ENCODE measurements around a stretch of chr9.

DNA sequence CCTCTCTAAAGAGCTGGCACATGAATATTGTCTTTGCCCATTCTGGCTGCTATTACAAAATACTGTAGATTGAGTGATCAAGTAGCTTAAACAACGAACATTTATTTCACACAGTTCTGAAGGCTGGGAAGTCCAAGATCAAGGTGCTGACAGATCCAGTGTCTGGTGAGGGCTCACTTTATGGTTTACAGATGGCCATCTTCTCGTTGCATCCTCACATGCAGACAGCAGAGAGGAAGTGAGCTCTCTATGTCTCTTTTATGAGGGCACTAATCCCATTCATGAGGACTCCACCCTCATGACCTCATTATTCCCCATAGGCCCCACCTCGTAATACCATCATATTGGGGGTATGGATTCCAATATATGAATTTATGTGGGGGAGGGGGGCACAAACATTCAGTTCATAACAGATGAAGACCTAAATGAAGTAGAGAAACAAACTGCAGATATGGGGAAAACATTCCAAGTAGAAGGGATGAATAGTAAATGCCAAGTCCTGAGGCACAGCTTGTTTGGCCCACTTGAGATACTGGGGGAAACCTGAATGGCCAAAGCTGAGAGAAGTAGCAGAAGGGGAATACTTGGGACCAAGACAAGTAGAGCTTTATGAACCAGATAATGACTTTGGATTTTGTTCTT, 23.2 kb downstream of the PIP5K1B start:
- RAMPAGE, long total RNA, result no peak
- RRBS, 2 experiments, result no CpG with 5 or more reads among the region's 3 CpGs
CAGE:
- cytosol, long polyA minus RNA, result no peak
- cytosol, long polyA plus RNA, result no peak
- long polyA plus RNA, result no peak
- nucleolus, long total RNA, result no peak
- nucleus, long polyA plus RNA, result no peak
- nucleus, long total RNA, result no peak

- RAMPAGE, long total RNA, result no peak
- RRBS, 2 experiments, result no CpG with 5 or more reads among the region's 5 CpGs
CAGE:
- cytosol, long polyA minus RNA, result no peak
- cytosol, long polyA plus RNA, result no peak
- long polyA plus RNA, result no peak
- nucleolus, long total RNA, result no peak
- nucleus, long polyA plus RNA, result no peak
- nucleus, long total RNA, result no peak
These were observed 35.4 kb downstream of the PIP5K1B start for GRCh38 chr9:68740327-68740980.

DNA sequence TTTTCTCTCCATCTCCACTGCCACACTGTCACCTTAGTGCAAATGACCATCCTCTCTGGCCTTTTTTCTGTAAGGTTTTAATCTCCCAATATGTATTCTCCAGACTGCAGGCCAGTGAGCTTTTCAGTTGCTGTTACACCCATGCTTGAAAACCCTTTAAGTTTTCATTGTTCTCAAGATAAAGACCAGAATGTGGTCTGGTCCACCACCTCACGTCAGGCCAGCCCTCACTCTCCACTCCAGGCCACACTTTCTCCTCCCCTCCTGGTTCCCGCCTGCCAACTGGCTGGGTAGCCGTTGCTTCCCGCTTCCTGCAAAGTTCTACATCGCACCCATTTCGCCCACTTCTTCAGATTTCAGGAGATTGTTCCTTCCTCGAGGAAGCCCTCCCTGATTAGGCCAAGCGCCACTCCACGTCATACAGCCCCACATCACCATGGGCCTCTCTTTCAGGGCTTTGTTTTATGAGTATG, 455 bp upstream of the PABIR1 start:
- RAMPAGE, long total RNA, result no peak
- RRBS, 2 experiments, result no CpG with 5 or more reads among the region's 9 CpGs
CAGE:
- cytosol, long polyA minus RNA, result no peak
- cytosol, long polyA plus RNA, result no peak
- long polyA plus RNA, result no peak
- nucleolus, long total RNA, result no peak
- nucleus, long polyA plus RNA, result no peak
- nucleus, long total RNA, result no peak

GRCh38 chr9:68805219-68805624, 25.4 kb downstream of the PABIR1 start:
- RAMPAGE, long total RNA, result no peak
- RRBS, 2 experiments, result no CpG with 5 or more reads among the region's 6 CpGs
CAGE:
- cytosol, long polyA minus RNA, result no peak
- cytosol, long polyA plus RNA, result no peak
- long polyA plus RNA, result no peak
- nucleolus, long total RNA, result no peak
- nucleus, long polyA plus RNA, result no peak
- nucleus, long total RNA, result no peak

DNA sequence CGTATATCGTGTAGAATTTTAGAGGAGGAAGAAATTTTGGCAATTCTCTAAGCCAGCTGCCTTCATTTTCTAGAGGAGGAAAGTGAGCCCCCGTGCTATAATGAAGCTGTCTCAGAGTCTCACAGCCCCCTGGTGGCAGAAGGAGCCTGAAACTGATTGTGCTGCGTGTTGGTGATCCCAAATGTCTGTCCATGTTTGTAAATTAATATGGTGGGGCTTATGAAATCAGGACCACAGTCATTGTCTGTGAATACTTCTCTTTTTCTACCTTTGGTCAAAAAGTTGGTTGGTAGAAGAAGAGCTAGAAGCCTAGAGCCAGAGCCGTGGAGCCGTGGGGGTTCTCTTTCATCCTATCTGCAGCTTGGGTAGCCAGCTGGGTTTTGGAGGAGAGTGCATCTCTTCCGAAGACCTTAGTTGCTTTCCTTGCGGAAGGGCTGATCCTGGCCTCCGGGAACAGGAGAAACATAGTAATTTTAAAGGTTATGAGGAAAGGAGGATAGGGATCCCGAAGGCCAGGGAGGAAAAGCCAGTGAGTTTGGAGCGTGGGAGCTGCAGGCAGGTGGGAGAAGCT, 65.3 kb downstream of the PABIR1 start:
- RAMPAGE, long total RNA, result no peak
- RRBS, 2 experiments, result no CpG with 5 or more reads among the region's 11 CpGs
CAGE:
- cytosol, long polyA minus RNA, result no peak
- cytosol, long polyA plus RNA, result no peak
- long polyA plus RNA, result no peak
- nucleolus, long total RNA, result no peak
- nucleus, long polyA plus RNA, result no peak
- nucleus, long total RNA, result no peak

- RAMPAGE, long total RNA, result no peak
- RRBS, 2 experiments, result no CpG with 5 or more reads among the region's 10 CpGs
CAGE:
- cytosol, long polyA minus RNA, result no peak
- cytosol, long polyA plus RNA, result no peak
- long polyA plus RNA, result no peak
- nucleolus, long total RNA, result no peak
- nucleus, long polyA plus RNA, result no peak
- nucleus, long total RNA, result no peak
These were observed 81.6 kb downstream of the PABIR1 start for GRCh38 chr9:68861403-68862005.

DNA sequence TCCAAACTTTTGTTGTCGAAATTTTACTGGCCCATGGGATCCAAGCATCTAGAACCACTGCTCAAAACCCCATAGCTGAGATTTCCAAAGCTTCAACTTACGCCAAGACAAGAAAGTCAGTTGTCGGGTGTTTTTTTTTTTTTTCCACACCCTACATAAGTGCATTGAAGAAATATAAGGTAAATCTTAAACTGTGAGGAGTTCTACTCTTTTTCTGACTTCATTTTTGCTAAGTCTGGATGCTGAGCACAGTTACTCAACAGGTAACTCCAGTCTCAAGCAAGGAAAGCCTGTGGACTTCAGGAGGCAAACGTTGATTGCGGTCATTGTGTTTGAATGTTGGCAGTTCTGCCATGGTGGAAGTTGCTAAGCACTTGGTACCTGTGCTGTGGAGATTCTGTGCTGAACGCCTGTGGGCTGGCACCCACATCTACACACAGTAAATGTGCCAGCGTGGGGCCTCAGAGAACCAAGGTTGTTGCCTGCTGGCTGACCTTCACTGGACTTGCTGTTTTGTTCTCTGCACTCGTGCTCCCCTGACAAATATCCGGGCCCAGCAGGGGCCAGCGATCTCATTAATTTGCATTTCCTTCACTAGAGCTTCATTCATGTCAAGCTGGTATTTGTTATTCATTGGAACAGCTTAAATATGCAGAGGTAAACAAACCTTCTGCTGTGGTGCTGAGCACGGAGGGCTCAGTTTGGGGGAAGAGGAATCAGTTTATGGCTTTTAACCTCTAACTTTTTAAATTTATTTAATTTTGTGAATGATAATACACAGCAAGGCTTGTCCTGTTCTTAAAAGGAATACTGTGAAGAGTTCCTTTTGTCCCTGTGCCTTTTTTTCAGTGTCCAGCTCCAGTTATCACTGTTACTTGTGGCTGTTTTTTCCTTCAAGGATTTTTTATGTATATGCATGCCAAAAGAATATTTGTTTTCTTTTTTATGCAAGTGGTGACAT, 92.2 kb downstream of the PABIR1 start:
- RAMPAGE, long total RNA, result no peak
- RRBS, 2 experiments, result no CpG with 5 or more reads among the region's 11 CpGs
CAGE:
- cytosol, long polyA minus RNA, result no peak
- cytosol, long polyA plus RNA, result no peak
- long polyA plus RNA, result no peak
- nucleolus, long total RNA, result no peak
- nucleus, long polyA plus RNA, result no peak
- nucleus, long total RNA, result no peak

GRCh38 chr9:68894303-68894769, 114.5 kb downstream of the PABIR1 start:
- RAMPAGE, long total RNA, result no peak
- RRBS, 2 experiments, result no CpG with 5 or more reads among the region's 11 CpGs
CAGE:
- cytosol, long polyA minus RNA, result no peak
- cytosol, long polyA plus RNA, result no peak
- long polyA plus RNA, result no peak
- nucleolus, long total RNA, result no peak
- nucleus, long polyA plus RNA, result no peak
- nucleus, long total RNA, result no peak

DNA sequence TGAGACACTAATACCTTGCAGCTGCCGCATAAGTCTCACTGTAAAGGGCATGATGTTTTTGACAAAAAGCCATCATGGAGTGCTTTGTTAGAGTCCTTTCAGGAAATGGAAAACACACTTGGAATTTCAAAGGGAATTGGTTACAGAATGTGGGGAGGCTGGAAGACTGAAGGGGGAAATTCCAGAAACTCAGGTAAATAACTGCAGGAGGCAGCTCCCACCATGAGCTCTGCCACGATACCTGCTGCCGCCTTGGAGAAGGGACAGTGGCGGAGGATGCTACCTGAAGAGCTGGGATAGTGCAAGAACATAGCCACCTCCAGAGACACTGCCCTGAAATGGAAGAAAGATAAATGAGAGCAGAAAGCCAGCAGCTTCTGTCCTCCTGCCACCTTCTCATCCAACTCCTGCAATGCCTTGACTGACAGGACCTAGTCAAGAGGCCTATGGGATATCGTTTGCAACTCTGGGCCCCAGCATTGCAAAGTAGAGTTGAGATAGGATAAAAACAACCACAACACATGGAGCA, 66.8 kb downstream of the PRKACG start:
- RAMPAGE, long total RNA, result no peak
- RRBS, 2 experiments, result no CpG with 5 or more reads among the region's 5 CpGs
CAGE:
- cytosol, long polyA minus RNA, result no peak
- cytosol, long polyA plus RNA, result no peak
- long polyA plus RNA, result no peak
- nucleolus, long total RNA, result no peak
- nucleus, long polyA plus RNA, result no peak
- nucleus, long total RNA, result no peak

- RAMPAGE, long total RNA, result no peak
- RRBS, 2 experiments, result no CpG with 5 or more reads among the region's 16 CpGs
CAGE:
- cytosol, long polyA minus RNA, result no peak
- cytosol, long polyA plus RNA, result no peak
- long polyA plus RNA, result no peak
- nucleolus, long total RNA, result no peak
- nucleus, long polyA plus RNA, result no peak
- nucleus, long total RNA, result no peak
These were observed 837 bp downstream of the FXN start for GRCh38 chr9:69036350-69036828.

GRCh38 chr9:69176587-69177580, 2.8 kb downstream of the TJP2 start:
- RAMPAGE, long total RNA, result no peak
- RRBS, 2 experiments, result no CpG with 5 or more reads among the region's 7 CpGs
CAGE:
- cytosol, long polyA minus RNA, result no peak
- cytosol, long polyA plus RNA, result no peak
- long polyA plus RNA, result no peak
- nucleolus, long total RNA, result no peak
- nucleus, long polyA plus RNA, result no peak
- nucleus, long total RNA, result no peak

DNA sequence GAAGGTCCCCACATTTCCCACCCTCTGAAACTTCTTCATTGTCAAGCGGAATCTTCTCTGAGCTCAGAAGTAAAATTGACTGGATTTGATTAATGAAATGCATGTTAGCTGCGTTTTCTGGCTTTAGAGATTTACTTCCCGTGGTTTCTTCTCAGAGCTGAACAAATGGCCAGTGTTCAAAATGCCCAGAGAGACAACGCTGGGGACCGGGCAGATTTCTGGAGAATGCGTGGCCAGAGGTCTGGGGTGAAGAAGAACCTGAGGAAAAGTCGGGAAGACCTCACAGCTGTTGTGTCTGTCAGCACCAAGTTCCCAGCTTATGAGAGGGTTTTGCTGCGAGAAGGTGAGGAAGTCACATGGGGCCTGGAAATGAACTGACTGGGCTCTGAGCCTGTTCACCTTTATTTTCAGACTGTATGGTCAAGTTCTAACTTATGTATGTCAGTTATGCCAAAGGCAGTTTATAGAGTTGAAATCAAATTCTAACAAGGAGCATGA, 62.8 kb downstream of the TJP2 start:
- RAMPAGE, long total RNA, result no peak
- RRBS, 2 experiments, result no CpG with 5 or more reads among the region's 8 CpGs
CAGE:
- cytosol, long polyA minus RNA, result no peak
- cytosol, long polyA plus RNA, result no peak
- long polyA plus RNA, result no peak
- nucleolus, long total RNA, result no peak
- nucleus, long polyA plus RNA, result no peak
- nucleus, long total RNA, result no peak

- RAMPAGE, long total RNA, result no peak
- RRBS, 2 experiments, result no CpG with 5 or more reads among the region's 1 CpG
CAGE:
- cytosol, long polyA minus RNA, result no peak
- cytosol, long polyA plus RNA, result no peak
- long polyA plus RNA, result no peak
- nucleolus, long total RNA, result no peak
- nucleus, long polyA plus RNA, result no peak
- nucleus, long total RNA, result no peak
These were observed 21.9 kb downstream of the MAMDC2 start for GRCh38 chr9:70065589-70065988.

- RAMPAGE, long total RNA, result no peak
- RRBS, 2 experiments, result no CpG with 5 or more reads among the region's 2 CpGs
CAGE:
- cytosol, long polyA minus RNA, result no peak
- cytosol, long polyA plus RNA, result no peak
- long polyA plus RNA, result no peak
- nucleolus, long total RNA, result no peak
- nucleus, long polyA plus RNA, result no peak
- nucleus, long total RNA, result no peak
These were observed 68.0 kb downstream of the MAMDC2 start for GRCh38 chr9:70111573-70112075.

DNA sequence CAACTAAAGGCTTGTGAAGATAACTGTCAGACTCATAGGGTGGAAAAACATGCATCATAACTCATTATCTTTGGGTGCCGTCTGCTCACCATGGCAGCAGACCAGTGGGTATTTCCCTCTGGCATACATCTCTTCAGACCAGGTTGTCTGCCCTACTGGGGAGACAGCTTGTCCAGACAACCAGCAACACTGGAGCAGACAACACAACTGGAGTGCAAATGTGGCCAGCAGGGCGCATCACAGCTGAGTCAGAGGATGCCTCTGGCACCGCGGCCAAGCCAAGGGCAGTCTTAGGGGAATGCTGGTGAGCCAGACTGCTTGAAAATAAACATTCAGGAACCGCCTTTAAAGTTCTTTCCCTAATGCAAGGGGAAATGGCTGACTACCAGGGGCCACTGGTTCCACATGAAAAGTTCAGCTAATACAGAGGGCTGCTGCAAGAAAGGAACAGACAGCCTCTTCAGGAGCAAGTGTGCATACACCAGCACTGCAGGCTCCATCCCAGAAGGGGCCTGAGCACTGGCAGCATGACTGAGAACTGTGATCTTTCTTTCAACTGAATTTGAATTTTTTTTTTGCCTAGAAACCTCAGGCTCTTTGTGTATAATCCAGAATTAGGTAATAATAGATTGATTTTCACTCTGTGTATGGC, 77.3 kb downstream of the MAMDC2 start:
- RAMPAGE, long total RNA, result no peak
- RRBS, 2 experiments, result no CpG with 5 or more reads among the region's 5 CpGs
CAGE:
- cytosol, long polyA minus RNA, result no peak
- cytosol, long polyA plus RNA, result no peak
- long polyA plus RNA, result no peak
- nucleolus, long total RNA, result no peak
- nucleus, long polyA plus RNA, result no peak
- nucleus, long total RNA, result no peak

GRCh38 chr9:70123539-70124301, 80.1 kb downstream of the MAMDC2 start:
- RAMPAGE, long total RNA, result no peak
- RRBS, 2 experiments, result 64 to 79% methylated on average over 3 of the region's 10 CpGs
CAGE:
- cytosol, long polyA minus RNA, result no peak
- cytosol, long polyA plus RNA, result no peak
- long polyA plus RNA, result no peak
- nucleolus, long total RNA, result no peak
- nucleus, long polyA plus RNA, result no peak
- nucleus, long total RNA, result no peak

- RAMPAGE, long total RNA, result no peak
- RRBS, 2 experiments, result no CpG with 5 or more reads among the region's 3 CpGs
CAGE:
- cytosol, long polyA minus RNA, result no peak
- cytosol, long polyA plus RNA, result no peak
- long polyA plus RNA, result no peak
- nucleolus, long total RNA, result no peak
- nucleus, long polyA plus RNA, result no peak
- nucleus, long total RNA, result no peak
These were observed 3.6 kb upstream of the SMC5 start for GRCh38 chr9:70255239-70255500.

DNA sequence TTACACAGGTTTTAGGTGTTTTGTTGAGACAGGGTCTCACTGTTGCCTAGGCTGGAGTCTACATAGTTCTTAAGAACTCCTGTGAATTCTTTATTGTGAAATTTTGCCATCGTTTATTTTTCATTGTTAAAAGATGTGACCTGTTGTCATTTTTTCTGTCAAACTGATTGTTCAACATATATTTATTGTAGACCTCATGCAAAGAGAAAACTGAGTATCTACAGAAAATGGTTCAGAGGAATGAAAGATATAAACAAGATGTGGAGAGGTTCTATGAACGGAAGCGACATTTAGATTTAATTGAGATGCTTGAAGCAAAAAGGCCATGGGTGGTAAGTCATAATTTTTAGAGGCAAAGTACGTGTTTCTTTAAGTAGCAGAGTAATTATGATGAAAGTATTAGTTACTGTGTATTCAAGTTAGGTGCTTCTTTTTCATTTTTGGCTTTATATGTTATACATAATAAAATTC, 21.8 kb downstream of the SMC5 start:
- RAMPAGE, long total RNA, result no peak
- RRBS, 2 experiments, result no CpG with 5 or more reads among the region's 4 CpGs
CAGE:
- cytosol, long polyA minus RNA, result no peak
- cytosol, long polyA plus RNA, result no peak
- long polyA plus RNA, result no peak
- nucleolus, long total RNA, result no peak
- nucleus, long polyA plus RNA, result no peak
- nucleus, long total RNA, result no peak

GRCh38 chr9:70506022-70506545, 91.6 kb upstream of the KLF9 start:
- RAMPAGE, long total RNA, result no peak
- RRBS, 2 experiments, result no CpG with 5 or more reads among the region's 3 CpGs
CAGE:
- cytosol, long polyA minus RNA, result no peak
- cytosol, long polyA plus RNA, result no peak
- long polyA plus RNA, result no peak
- nucleolus, long total RNA, result no peak
- nucleus, long polyA plus RNA, result no peak
- nucleus, long total RNA, result no peak

GRCh38 chr9:70615089-70615683, 200.7 kb upstream of the KLF9 start:
- RAMPAGE, long total RNA, result no peak
- RRBS, 2 experiments, result no CpG with 5 or more reads among the region's 4 CpGs
CAGE:
- cytosol, long polyA minus RNA, result no peak
- cytosol, long polyA plus RNA, result no peak
- long polyA plus RNA, result no peak
- nucleolus, long total RNA, result no peak
- nucleus, long polyA plus RNA, result no peak
- nucleus, long total RNA, result no peak